ENCODE data around the gene CAMK1G.

DNA sequence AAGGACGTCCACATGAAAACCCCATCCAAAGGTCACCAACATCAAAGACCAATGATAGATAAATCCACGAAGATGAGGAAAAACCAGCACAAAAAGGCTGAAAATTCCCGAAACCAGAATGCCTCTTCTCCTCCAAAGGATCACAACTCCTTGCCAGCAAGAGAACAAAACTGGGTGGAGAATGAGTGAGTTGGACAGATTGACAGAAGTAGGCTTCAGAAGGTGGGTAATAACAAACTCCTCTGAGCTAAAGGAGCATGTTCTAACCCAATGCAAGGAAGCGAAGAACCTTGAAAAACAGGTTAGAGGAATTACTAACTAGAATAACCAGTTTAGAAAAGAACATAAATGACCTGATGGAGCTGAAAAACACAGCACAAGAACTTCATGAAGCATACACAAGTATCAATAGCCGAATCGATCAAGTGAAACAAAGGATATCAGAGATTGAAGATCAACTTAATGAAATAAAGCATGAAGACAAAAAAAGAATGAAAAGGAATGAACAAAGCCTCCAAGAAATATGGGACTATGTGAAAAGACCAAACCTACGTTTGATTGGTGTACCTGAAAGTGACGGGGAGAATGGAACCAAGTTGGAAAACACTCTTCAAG is 55.4 kb upstream of the CR1L start:
- PRO-cap, 2 experiments, result no peak in any of the 2 experiments

DNA sequence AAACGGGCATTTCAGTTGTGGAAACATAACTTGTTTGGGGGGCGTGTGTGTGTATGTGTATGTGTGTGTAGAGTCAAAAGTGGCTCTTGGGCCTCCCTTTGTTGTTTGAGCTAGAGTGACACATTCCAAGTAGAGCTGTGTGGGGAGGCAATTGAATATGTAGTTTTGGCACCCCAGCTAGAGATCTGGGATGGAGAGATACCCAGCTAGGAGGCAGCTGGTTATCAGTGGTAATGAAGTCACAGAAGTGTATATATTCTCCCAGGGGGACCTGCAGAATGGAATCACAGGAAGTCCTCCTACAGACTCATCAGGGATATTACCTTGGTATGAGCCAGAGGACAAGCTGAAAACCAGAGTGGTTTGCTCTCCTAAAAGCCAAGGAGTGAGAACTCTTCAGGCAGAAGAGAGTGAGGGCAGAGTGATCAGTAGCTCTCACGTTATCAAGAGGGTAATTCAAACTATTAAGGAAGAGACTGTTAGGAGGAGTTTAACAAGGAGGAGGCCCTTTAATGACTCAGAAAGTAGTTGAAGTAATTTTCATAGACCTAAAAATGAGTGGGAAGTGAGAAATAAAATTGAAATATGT is 5.1 kb downstream of the CR1L start:
- PRO-cap, 2 experiments, result no peak in any of the 2 experiments

- PRO-cap, 2 experiments, result no peak in any of the 2 experiments
Measured at GRCh38 chr1:207750849-207751346, 956 bp upstream of the CD46 start.

- PRO-cap, 2 experiments, result no peak in any of the 2 experiments
Measured at GRCh38 chr1:207766386-207766853, 14.6 kb downstream of the CD46 start.

GRCh38 chr1:207806713-207807325 is 55.0 kb downstream of the CD46 start:
- PRO-cap, 2 experiments, result no peak in any of the 2 experiments

GRCh38 chr1:207811459-207811848 is 59.6 kb downstream of the CD46 start:
- PRO-cap, 2 experiments, result no peak in any of the 2 experiments

- PRO-cap, 2 experiments, result peak in 2 of 2 experiments; most common plus-strand start chr1:207825963 (in 1); most common minus-strand start chr1:207825846 (in 2)
Measured at GRCh38 chr1:207825679-207826290, 73.9 kb downstream of the CD46 start.

GRCh38 chr1:207828443-207828964 is 76.7 kb downstream of the CD46 start:
- PRO-cap, 2 experiments, result no peak in any of the 2 experiments

DNA sequence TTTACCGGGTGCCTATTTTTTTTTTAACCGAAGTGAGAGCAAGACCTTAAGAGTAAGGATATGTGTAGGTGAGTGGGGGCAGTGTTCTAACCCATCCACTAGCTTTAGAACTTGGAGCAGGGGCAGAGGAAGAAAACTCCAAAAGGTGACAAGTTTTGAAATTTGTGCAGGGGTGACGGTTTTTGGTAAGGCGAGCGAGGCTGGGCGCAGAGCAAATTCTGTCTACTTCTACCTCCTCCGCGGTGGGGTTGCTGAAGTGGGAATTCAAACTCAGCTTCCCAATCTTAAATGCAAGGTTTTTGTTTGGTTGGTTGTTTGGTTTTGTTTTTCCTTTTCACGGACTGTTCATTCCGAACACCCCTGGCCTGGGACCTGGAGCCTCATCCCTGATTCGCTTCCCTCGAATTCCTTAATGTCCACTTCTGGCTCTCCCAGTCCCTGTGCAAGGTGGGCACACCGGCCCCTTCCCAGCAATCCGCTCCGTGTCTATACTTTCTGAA is 764 bp downstream of the CD34 start:
- PRO-cap, 2 experiments, result no peak in any of the 2 experiments

GRCh38 chr1:207992509-207992895 is 81.6 kb upstream of the CD34 start:
- PRO-cap, 2 experiments, result no peak in any of the 2 experiments

- PRO-cap, 2 experiments, result no peak in any of the 2 experiments
Measured at GRCh38 chr1:208202918-208203747, 41.1 kb downstream of the PLXNA2 start.

GRCh38 chr1:208309698-208310217 is 65.6 kb upstream of the PLXNA2 start:
- PRO-cap, 2 experiments, result no peak in any of the 2 experiments

DNA sequence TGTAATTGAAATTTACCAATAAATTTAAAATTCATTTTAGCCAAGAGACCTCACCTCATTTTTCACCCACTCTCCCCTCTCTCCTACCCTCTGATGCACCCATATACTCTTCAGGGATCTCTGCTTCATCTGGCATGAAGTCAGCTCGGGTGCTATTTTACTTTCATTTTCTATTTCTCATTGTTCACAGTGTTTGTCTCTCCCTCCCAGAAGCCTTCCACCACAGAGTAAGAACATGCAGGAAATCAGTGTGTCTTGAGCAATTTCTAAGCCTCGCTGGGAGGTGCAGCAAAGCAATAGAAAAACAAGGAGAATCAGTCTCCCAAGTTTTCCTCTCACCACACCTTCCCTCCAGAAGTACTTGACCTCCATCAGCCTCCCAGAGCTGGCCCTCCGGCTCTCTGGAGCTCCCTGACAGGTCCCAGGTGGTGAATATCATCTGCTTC is 594.8 kb upstream of the CAMK1G start:
- PRO-cap, 2 experiments, result peak in 1 of 2 experiments; most common plus-strand start position 209 of the sequence (in 1); most common minus-strand start position 131 of the sequence (in 1)

GRCh38 chr1:209133056-209133474 is 450.4 kb upstream of the CAMK1G start:
- PRO-cap, 2 experiments, result no peak in any of the 2 experiments

GRCh38 chr1:209355295-209355967 is 228.1 kb upstream of the CAMK1G start:
- PRO-cap, 2 experiments, result no peak in any of the 2 experiments

- PRO-cap, 2 experiments, result no peak in any of the 2 experiments
Measured at GRCh38 chr1:209398285-209399197, 185.0 kb upstream of the CAMK1G start.

DNA sequence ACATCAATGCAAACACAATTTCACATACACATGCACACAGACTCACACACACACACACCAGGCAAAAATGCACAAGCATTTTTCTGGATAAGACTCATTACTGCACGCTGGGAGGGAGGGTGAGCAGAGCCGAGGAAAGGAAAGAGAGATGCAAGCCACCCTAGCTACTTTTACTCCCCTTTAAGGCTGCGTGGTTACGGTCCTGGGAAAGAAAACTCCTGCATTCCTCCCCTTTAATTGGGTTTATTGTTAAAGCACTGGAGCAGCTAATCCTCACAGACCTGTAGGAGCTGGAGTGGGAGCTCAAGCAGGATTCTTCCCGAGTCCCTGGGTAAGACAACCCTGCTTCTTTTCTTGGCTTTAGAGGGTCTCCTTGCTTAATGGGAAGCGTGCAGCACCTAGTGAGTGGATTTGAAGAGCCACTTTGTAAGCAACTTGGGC is at the start of gene CAMK1G:
TSS of gene CAMK1G (plus strand) at position 273 of the 441 bp plus-strand sequence.
- PRO-cap, 2 experiments, result no peak in any of the 2 experiments

DNA sequence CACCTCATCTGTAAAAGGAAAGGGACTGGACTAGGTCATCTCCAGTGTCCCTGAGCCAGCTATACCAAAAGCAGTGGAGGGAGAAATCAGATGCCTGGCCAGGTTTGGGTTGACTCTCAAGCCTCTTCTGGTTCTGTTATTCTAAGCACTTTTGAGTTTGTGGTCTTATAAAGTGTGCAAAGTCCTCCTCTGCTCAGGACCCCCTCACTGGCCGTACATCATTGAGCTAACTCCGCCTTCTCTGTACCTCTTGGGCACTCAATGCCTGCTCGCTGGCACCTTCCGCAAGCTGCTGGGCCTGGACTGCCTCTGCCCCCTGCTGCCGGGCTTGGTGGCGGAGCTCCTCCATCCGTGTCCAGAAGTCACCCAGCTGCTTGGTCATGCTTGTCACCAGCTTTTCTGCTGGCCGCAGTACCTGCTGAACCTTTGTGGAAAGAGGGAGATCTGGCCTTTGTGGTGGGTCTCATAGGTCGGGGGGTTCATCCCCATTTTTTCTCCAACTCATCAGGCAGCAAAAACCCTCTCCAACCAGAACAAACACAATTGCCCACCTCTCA is 33.7 kb downstream of the CAMK1G start:
- PRO-cap, 2 experiments, result no peak in any of the 2 experiments

DNA sequence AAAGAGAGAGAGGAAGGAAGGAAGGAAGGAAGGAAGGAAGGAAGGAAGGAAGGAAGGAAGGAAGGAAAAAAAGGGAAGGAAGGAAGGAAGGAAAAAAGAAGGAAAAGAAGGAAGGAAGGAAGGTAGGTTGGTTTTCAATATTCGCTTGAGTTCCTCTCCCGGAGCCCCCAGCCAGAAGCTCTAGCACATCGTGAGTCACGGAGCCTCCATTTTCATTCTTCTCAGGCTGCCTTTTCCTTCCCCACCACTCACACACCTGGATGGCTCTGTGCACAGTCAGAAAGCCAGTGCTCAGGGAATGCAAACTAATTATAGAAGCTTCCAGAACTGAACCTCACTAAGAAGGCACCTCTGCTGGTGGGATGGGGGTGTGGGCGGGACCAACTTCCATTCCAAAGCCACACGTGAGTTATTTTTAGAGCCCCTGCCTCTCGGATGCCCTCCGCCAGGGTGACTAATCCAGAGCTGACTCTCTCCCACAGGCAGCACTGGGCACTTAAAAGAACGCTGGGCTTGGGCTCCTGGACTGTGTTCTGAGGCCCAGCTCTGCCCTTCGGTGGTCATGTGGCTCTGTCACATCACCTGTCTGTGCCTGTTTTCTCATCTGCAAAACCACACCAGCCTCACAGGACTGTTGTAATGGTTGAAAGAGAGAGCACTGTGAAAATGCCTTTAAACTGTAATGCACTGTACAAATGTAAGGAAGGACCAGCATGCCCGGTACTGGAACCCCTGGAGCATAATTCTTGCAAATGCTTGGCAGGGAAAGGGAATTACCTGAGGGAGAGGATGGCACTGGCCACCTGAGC is 27.1 kb downstream of the LAMB3 start:
- PRO-cap, 2 experiments, result no peak in any of the 2 experiments

- PRO-cap, 2 experiments, result no peak in any of the 2 experiments
Measured at GRCh38 chr1:209643277-209643675, 8.9 kb downstream of the LAMB3 start.

Measured in helper T cell (primary cell).